Subcutaneous preadipocyte (primary cell): ENCODE data around the genes TUBB1 and PRELID3B.

DNA sequence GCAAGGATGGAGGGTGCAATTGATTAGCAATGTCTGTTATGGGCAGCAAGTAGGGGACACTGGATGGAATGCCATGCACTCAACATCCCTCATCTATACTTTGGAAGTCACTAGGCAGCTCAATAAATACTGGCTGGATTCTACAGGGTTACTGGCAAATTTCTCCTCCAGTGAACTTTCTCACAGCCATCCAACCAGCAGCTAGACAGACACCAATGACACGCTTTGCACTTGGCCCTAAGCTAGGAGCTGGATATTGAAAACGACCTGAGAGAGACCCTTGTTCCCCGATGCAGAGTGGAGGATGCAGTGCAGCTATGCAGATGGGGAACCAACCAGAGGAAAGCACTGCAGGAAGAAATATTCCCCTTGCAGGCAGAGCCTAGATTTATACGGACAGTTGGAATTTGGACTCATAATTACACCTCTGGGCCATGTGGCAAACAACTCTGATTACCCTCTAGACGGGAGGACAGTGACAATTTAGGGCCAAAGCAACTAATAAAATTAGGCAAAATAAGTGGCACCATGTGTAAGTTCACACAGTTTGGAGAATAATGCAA lies 12.4 kb downstream of the PMEPA1 start:
- CAGE, long polyA plus RNA = no peak

GRCh38 chr20:57698877-57700115 lies 10.5 kb downstream of the PMEPA1 start:
- CAGE, long polyA plus RNA = no peak

- CAGE, long polyA plus RNA = no peak
Observed at GRCh38 chr20:57701039-57701669, 8.7 kb downstream of the PMEPA1 start.

DNA sequence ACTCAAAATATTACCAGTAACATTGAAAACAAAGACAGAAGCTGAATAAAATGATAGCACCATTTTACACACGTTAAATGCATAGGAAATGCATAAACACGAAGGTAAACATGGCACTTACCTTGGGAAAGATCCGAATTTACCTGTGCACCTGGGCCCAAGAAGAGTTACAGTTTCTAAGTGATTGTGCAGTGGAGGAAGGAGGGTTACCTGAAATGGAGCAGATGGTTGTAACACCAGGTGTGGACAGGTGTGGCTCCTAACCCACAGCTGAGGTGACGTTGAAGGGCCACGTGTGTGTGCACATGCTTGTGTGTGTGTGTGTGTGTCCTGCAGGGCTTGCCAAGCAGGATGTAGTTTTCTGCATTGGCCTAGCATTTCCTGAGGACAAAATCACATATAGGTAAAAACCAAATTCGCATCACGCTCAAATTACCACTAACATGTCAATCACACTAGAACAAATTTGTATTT lies 163.1 kb upstream of the C20orf85 start:
- CAGE, long polyA plus RNA = no peak

DNA sequence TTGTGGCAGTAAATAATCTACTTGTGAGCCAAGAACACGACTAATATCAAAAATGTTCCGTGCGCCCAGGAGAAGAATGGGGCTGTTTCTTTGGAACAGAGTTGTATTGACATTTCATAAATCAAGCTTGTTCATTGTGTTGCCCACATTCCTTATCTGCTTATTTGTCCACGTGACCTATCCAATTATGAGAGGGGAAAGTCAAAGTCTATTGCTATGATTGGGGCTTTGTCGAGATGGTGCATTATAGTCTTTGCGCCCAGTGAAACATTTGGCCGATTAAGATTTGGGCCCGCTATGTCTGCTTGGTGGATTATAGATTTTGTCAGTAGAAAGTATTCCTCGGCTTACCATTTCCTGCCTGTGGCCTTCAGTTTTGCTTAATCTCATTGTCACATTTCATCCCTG lies 65.6 kb upstream of the C20orf85 start:
- CAGE, long polyA plus RNA = no peak

DNA sequence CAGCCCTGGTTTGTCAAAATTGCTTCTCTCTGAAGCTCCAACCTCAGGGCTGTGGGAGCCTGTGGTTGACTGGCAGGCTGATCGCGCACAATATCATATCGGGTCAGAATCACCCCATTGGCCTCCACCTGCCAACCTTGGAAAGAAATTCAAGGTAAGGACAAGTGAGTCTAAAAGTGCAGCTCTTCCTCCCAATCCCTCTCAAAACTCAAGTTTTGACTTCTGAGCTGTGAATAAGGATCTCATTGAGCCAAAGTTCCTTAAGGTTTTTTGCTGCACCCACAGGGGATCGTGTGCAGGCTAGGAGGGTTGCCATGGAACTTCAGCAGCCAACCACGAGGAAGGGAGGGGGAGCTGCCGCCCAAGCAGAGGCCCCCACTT lies 21.3 kb upstream of the C20orf85 start:
- CAGE, long polyA plus RNA = no peak

GRCh38 chr20:58132925-58133512 lies 17.7 kb upstream of the C20orf85 start:
- CAGE, long polyA plus RNA = no peak

DNA sequence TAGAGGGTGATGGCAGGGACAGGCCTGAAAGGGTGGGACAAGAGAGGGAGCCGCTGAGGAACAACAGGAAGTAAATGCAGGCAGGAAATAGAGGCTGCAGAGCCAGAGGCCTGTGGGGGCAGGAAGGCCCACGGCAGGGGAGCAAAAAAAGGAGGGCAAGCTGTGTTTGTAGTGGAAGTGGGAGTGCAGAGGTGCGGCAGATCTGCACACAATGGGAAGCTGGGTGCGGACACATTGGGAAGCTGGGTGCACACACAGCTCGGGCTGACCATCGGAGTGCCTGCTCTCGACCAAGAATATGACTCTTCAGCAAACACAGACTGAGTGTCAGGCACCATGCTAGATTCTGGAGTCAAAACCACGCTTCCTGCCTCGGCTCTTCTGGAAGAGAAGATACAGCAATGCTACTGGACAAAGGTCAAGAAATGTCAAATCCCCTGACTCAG lies 40.5 kb upstream of the RAB22A start:
- CAGE, long polyA plus RNA = no peak

DNA sequence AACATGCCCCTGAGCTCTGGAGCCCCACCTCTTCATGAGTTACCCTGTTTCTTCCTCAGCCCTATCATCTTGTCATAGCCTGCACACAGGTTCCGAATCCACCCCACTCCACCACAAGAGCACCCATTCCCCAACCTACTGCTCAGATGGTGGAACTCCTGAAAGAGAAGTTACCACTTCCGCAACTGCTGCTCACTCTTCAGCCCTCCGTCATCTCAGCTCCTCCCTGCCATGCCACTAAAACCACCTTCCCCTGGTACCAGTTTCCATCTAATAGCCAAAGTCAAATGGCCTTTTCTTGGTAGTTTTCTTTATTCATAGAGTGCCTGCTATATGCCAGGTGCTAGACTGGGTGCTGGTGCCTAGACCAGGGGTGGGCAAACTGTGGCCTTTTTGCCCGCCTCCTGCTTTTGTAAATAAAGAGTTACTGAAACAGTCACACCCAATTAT lies 3.9 kb downstream of the RAB22A start:
- CAGE, long polyA plus RNA = no peak

- CAGE, long polyA plus RNA = no peak
Observed at GRCh38 chr20:58338755-58339133, 29.2 kb downstream of the RAB22A start.

DNA sequence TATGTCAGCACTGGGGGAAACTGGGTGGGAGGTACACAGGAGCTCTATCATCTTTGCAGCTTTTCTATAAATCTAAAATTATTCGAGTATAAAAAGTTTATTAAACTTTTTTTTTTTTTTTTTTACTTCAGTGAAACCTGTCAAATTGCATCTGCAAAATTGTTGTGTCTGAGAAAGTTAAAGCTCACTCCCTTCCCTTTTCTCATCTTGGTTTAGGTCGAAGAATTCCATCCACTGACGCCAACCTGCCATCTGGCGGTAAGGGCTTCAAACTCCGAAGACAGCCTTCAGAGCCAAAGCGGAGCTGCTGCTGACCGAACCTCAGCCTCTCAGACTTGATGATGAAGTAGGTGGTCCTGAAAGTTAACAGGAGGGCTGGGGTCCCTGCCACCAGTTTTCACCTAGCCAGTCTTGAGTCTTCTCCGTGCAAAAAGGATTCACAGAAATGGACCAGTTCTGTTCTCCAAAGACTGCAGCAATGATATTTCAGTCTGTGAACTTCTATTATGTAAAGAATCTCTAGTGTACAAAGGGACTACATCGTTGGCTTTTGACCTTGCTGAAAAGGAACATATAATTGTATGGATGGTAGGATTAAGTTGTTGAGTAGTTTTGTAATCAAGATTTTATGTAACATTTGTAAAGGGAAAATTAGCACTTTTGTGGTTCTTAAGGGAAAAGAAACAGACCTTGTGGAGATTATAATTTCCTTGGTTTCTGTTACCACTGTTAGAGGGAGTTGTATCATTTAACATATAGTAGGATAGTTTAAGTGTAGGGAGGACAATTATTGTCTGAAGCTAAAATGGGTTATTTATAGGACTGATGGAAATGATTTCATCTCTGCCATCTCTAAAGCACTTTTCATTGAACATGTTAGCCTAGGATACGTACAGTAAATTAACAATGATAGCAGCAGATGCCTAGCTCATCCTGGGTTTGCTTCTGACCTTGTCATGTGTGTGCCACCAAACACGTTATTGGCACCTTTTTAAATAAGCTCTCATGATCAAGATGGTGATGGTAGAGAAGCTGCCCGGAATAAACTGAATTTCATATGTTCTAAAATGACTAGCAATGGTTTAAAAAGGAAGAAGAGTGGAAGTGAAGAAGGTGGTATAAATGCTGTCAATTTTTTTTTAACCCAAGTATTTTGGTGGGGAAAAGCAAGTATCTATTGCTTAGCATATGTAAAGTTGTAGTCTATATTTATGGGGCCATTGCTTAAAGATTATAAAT lies 29.2 kb upstream of the VAPB start:
- CAGE, long polyA plus RNA = no peak

- CAGE, long polyA plus RNA = no peak
Observed at GRCh38 chr20:58373629-58374980, 14.9 kb upstream of the VAPB start.

DNA sequence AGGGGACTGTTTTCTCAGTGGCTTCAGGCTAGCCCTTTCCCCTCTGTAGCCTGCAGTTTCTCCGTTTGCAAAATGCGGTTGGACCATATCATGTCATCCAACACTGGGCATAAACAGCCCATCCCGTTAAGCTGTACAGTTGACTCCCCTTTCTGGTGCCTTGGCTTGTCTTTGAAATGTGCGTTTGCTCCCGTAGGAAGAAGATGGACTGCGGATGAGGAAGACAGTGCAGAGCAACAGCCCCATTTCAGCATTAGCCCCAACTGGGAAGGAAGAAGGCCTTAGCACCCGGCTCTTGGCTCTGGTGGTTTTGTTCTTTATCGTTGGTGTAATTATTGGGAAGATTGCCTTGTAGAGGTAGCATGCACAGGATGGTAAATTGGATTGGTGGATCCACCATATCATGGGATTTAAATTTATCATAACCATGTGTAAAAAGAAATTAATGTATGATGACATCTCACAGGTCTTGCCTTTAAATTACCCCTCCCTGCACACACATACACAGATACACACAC lies 54.9 kb downstream of the VAPB start:
- CAGE, long polyA plus RNA = no peak

DNA sequence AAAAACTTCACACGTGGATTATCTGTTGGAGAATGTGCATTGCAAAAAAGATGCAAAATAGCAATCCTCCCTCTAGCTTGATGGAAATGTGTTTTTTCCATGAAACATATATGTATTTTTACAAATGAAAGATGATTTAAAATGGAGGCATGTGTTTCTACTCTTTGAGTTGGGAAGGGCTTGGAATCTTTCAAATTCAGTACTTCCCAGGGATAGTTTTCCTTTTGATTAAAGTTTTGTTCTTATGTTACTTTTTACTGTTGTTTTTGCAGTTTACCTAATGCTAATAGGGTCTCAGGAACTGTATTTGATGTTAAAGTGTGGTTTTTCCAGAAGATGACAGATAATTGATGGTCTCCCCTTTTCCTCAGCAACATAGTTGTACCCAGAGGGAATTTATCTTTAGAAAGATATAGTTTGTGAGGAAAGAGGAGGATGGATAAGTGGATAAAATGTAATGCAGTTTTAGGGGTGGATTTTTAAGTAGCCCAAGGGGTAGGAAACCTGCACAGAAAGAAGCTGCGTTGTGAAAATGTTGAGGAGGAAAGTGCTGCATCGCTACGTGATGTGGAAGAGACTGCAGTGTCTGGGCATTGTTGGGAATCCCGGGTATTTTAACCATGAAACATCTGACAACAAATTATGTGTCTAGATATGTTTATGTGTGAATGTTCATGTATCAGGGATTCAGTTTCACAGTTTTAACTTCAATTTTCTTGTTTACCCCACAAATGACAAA lies 3.5 kb downstream of the GNAS start:
- CAGE, long polyA plus RNA = no peak

DNA sequence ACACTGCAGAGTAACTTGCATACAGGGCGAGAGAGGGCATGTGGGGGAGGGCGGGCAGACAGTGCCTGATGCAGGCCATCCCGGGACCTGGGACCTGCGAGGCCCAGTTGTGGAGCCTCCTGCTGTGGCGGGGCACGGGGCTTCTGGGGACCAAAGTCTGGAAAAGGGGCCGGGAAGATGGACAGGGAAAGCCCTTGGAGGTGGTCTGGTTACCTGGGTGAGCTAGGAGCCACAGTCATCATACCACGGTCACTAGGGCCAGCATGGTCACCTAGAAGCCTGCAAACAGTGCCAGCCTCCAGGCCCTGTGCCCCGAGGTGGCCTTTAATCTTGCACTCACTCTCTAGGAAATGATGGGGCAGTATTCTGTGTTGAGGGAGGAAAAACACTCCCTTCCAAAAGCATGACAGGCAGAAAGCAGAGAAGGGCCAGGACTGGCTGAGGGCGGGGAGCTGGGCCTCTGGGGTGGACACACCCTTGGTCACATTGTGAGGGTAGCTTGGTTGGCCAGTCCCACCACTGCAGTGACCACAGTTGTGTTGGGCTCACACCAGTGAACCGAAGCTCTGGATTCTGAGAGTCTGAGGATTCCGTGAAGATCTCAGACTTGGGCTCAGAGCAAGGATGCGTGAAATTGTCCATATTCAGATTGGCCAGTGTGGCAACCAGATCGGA lies at the start of gene TUBB1:
Gene TUBB1 (plus strand): TSS at position 531 of the 675 bp plus-strand sequence.
- CAGE, long polyA plus RNA = no peak

DNA sequence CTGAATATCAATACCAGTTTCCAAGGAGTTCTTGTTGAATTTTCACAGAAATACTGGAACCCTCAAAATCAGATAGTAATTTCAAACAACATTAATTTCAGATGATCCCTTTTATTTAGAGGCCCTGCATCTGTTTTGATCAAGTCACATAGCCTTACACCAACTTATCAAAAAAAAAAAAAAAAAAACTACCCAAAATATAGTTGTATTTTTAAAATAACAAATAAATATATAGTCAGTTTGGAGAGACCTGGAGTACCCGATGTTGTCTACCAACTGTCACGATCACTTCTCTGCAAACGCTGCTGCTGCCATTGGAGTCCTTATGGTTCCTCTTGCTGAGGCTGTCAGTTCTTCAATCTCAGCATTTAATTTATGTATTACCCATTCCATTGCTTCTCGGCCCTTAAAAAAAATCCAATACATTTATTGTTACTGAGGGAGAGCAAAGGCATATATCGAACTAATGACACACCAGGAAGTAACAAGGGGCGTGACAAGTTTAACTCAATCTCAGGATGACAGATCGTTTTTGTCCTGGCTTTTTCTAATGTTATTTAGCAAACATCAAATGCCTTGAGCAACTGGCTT lies 2.7 kb upstream of the ATP5F1E start:
- CAGE, long polyA plus RNA = no peak

DNA sequence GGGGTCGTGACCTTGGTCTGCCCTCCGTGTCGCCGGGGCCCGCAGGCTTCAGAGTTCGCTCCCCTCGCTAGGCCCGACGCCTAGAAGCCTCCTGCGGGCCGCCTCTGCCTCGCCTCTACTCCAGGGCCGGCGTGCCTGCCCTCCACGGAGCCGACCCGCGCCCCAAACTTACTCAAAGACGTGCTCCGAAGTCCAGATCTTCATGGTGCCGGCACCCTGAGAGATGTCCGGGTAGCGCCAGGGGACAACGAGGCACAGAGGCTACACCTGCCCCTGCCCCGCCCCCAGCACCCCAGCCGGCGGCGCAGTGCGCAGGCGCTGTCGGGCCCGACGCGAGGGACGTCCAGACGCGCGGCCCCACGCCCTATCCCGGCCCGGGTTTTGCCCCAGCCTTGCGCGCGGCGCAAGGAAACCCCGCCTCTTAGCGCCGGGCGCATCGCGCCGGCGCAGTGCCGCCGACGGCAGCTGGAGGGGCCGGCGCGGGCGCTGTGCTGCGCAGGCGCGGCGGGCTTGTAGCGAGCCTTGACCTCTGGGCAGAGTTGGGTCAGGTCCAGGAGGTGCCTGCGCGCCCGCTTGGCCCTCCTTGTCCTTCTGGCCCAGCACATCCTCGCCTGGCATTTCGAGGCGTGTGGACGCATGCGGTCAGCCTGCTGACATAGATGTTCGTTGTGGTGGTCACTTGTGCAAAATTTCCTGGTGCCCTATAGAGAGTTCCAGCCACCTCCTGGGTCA lies at the start of gene PRELID3B:
Gene PRELID3B (minus strand): TSS at position 260 of the 732 bp plus-strand sequence.
- CAGE, long polyA plus RNA = no peak

- CAGE, long polyA plus RNA = no peak
Observed at GRCh38 chr20:59044642-59045290, 2.2 kb upstream of the PRELID3B start.

DNA sequence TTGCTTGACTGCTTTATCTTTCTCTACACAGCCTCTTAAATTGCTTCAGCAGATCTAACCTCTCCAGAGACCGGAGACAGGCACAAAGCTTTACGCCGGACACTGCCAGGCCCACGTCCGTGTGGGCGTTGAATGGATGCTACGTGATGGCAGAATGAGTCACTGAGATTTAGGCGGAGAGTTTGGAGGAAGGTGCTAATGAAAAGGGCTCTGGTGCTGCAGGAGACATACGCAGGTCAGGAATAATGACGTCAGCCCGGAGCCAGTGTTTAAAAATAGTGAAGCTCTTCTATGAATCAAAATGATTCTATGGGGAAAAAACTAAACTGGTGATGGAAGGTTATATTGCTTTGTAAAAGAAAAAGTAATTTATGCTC lies 21.2 kb upstream of the PRELID3B start:
- CAGE, long polyA plus RNA = no peak

GRCh38 chr20:59160436-59160744 lies 3.2 kb upstream of the ZNF831 start:
- CAGE, long polyA plus RNA = no peak